SK-N-DZ (cell line): ENCODE results near the genes TMEM196 and SP8.

DNA sequence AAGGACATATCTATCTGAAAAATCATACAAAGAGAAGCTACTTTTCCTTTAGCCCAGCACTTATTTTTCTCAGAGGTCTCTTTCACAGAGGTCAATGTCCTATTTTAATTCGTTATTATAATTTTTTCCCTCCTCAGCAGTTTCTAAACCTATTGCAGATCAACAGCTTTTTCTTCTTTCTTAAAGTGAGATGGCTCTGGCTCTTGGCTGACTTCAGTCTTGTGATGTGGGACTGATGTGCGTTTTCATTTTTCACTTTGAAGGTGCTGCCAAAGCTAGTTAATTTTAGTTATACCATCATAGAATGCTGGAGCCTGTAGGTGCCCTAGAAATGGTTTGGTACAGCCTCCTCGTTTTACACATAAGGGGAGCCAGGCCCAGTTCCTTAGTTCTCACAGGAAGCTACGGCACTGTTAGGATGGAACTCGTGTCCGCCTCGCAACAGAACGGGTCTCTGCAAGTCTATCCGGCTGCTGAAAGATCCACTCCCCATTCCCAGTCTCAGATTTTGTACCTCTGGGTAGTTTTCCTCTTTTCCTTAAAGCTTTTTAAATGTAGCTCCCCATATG is 173.1 kb upstream of the PRPS1L1 start:
RAMPAGE:
- cytosol, long total RNA, result no peak
- nucleus, long total RNA, result no peak

RAMPAGE:
- cytosol, long total RNA, result no peak
- nucleus, long total RNA, result no peak
Measured at GRCh38 chr7:18506075-18506608, 10.6 kb downstream of the HDAC9 start.

DNA sequence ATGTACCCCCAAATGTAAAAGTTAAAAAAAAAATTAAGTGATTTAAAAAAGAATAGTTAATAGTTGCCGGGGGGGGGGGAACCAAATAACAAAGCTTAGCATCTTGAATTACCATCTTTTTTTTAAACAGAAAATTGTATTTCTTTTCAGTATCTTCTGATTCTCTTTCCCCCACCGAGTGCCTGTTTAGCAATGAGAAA is 236.8 kb downstream of the TWIST1 start:
RAMPAGE:
- cytosol, long total RNA, result no peak
- nucleus, long total RNA, result no peak

DNA sequence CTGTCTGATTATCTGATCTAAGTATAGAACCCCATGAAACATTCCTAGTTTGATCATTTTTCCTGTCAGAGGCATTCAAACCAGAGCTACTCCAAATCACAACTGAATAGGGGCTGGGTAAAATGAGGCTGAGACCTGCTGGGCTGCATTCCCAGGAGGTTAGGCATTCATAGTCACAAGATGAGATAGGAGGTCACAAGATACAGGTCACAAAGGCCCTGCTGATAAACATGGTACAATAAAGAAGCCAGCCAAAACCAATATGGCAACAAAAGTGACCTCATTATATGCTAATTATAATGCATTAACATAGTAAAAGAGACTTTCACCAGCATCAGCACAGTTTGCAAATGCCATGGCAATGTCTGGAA is 37.4 kb downstream of the TWIST1 start:
RAMPAGE:
- cytosol, long total RNA, result no peak
- nucleus, long total RNA, result no peak

GRCh38 chr7:19107058-19108075 is 10.1 kb downstream of the TWIST1 start:
RAMPAGE:
- cytosol, long total RNA, result no peak
- nucleus, long total RNA, result no peak

DNA sequence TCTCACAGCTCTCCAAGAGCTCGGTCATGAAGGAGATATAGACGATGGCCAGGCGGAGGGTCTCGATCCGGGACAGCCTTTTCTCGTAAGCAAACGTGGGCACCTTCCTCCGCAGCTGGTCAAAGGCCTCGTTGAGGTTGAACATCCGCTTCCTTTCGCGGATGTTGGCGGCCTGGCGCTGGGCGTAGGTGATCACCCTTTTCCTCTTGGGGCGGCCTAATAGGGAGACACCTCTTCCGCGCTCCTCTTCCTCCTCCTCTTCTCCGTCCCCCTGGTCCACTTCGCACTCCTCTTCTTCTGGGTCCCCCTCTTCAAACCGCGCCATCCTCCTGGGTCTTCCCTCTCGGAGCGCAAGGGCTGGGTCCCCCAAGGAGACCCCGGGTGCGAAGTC is 347 bp downstream of the FERD3L start:
RAMPAGE:
- cytosol, long total RNA, result no peak
- nucleus, long total RNA, result no peak

DNA sequence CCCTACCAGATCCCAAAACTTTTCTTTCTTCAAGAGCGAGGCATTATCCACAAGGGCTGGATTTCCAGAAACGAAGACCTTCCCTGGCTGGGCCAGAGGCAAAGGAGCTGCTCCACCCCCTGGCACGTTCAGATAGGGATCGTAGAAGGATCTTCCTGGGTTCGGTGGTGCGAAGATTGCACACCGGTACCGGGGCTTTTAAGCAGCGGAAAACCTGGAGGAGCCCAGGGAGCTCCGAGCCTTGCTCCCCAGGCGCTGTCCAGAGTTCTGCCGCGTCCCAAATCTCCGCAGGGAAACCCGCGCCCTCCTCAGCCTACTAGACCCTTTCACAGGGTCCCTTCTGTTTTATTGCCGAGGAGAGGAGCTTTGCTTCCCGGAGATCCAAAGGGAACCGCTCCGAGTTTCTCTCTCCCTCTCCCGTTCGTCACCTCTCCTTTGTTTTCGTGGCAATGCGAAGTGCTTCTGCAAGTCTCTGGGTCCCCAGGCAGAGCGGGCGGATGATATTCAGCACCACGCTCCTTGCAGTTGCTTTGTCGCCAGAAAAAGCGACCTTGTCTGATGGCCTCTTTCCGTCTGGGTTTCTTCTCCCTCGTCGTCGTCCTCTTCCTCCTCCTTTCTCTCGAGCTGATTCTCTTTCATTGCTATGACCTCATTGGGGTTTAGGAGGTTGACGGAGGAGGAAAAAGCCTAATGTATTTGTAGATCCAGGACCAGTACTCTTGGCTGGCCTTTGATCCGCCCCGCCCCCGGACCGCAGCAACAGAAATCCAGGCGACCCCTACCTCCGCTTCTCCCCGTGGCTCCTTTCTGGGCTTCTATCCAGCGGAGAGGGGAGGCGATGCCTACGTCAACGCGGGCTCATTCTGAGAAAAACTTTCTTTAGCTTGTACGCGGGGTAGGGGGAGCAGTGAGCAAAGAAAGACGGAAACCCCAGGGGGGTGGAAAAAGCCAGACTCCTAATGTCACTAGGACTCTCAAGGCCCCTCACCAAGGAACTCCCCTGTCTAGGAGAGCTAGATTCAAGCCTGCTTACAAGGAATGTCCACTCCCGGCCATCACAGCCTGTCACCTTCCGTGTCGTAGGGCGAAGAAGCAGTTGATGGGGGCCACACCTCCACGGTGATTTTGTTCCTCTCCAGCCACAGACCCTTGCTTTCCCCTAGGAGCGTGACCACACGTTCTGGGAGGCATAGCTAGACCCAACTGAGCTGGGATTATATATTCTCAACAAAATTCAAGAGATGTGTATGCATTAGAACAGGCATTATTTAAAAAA is at the start of gene TMEM196:
TSS of gene TMEM196 (minus strand) at position 833 of the 1,276 bp plus-strand sequence.
RAMPAGE:
- cytosol, long total RNA, result start-site peak on the minus strand centred at position 746 of the sequence, 254 bp wide, 437 and 607 reads in 2 replicates
- nucleus, long total RNA, result start-site peak on the minus strand centred at position 583 of the sequence, 73 bp wide, 20 and 21 reads in 2 replicates

GRCh38 chr7:20002567-20002819 is 214.7 kb downstream of the MACC1 start:
RAMPAGE:
- cytosol, long total RNA, result no peak
- nucleus, long total RNA, result no peak

DNA sequence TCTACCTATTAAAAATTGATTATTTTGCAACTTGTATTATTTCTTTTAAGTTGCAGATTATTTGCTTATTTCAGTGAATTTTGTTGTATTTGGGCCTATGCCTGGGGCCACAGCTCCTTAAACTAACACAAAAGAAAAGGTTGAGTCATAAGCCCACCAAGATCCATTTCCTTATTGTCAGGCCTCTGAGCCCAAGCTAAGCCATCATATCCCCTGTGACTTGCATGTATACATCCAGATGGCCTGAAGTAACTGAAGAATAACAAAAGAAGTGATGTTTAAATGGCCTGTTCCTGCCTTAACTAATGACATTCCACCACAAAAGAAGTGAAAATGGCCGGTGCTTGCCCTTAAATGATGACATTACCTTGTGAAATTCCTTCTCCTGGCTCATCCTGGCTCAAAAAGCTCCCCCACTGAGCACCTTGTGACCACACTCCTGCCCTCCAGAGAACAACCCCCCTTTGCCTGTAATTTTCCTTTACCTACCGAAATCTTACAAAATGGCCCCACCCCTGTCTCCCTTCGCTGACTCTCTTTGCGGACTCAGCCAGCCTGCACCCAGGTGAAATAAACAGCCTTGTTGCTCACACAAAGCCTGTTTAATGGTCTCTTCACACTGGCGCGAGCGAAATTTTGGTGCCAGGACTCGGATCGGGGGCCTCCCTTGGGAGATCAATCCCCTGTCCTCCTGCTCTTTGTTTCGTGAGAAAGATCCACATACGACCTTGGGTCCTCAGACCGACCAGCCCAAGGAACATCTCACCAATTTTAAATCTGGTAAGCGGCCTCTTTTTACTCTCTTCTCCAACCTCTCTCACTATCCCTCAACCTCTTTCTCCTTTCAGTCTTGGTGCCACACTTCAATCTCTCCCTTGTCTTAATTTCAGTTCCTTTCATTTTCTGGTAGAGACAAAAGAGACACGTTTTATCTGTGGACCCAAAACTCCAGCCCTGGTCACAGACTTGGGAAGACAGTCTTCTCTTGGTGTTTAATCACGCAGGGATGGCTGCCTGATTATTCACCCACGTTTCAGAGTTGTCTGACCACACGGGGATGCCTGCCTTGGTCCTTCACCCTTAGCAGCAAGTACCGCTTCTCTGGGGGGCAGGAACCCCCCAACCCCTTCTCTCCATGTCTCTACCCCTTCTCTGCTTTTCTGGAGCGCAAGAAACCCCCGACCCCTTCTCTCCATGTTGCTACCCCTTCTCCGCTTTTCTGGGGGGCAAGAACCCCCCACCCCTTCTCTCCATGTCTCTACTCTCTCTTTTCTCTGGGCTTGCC is 96.2 kb downstream of the MACC1 start:
RAMPAGE:
- cytosol, long total RNA, result no peak
- nucleus, long total RNA, result no peak

RAMPAGE:
- cytosol, long total RNA, result no peak
- nucleus, long total RNA, result no peak
Measured at GRCh38 chr7:20158094-20158758, 59.0 kb downstream of the MACC1 start.

GRCh38 chr7:20193389-20193888 is 23.7 kb downstream of the MACC1 start:
RAMPAGE:
- cytosol, long total RNA, result no peak
- nucleus, long total RNA, result no peak

RAMPAGE:
- cytosol, long total RNA, result no peak
- nucleus, long total RNA, result no peak
Measured at GRCh38 chr7:20200408-20201261, 16.5 kb downstream of the MACC1 start.

DNA sequence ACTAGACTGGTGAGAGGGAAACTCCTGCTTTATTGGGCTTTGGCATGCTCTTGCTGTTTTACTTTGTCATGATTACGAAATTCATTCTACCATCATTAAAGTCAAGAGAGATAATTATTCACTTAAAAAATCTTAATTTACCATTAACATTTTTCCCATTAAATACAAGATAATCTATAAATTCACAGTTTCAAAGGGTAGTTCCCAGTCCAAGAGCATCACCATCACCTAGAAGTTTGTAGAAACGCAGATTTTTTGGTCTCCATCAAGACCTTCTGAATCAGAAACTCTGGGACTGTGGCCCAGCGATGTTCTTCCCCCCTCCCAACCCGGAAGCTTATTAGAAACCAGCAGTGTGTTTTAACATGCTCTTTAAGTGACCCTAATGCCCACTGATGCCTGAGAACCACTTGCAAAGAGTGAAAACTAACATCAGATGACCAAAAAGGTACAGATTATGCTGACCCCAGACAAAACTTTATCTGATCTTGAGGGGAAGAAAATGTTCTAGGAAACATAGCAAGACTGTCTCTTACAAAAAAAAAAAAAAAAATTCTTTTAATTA is 89.5 kb downstream of the ITGB8 start:
RAMPAGE:
- cytosol, long total RNA, result no peak
- nucleus, long total RNA, result no peak

GRCh38 chr7:20777089-20778064 is 9.3 kb downstream of the SP8 start:
RAMPAGE:
- cytosol, long total RNA, result no peak
- nucleus, long total RNA, result no peak

DNA sequence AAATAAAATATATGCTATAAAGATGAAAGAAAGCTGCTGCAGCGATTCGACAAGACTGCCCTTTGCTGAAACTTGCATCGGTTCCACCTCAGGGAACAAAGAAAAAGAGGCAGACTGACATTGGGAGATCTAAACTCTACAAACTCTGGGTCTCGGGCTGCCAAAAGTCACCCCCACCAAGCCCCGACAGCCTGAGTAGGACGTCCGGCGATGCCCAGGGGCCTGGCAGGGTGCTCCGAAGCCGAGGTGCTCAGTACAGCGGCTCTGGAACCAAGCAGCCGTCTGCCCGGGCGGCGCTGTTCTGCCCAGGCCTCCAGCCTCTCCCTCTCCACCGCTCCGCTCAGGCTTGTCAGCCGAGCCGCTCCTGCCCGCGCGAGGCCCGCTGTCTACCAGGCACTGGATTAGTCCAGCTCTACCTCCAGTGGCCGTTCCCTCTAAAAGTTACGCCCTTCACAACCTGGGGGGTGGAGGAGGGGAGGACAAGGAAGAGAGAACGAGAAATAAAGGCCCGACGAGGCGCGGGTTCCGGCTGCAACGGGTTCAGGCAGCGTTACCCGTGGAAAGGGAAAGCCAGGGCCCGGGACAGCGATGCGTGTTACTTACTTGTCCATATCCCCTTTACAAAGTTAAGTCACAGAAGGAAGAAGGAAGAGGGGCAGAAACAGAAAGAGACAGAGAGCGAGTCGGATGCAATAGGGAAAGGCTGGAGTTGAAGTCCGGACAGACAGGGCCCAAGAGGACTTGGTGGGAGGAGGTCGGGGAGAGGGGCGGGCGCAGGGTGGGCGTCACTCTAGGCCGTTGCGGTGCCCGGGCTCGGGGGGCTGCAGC is 3.0 kb downstream of the SP8 start:
RAMPAGE:
- cytosol, long total RNA, result no peak
- nucleus, long total RNA, result no peak

DNA sequence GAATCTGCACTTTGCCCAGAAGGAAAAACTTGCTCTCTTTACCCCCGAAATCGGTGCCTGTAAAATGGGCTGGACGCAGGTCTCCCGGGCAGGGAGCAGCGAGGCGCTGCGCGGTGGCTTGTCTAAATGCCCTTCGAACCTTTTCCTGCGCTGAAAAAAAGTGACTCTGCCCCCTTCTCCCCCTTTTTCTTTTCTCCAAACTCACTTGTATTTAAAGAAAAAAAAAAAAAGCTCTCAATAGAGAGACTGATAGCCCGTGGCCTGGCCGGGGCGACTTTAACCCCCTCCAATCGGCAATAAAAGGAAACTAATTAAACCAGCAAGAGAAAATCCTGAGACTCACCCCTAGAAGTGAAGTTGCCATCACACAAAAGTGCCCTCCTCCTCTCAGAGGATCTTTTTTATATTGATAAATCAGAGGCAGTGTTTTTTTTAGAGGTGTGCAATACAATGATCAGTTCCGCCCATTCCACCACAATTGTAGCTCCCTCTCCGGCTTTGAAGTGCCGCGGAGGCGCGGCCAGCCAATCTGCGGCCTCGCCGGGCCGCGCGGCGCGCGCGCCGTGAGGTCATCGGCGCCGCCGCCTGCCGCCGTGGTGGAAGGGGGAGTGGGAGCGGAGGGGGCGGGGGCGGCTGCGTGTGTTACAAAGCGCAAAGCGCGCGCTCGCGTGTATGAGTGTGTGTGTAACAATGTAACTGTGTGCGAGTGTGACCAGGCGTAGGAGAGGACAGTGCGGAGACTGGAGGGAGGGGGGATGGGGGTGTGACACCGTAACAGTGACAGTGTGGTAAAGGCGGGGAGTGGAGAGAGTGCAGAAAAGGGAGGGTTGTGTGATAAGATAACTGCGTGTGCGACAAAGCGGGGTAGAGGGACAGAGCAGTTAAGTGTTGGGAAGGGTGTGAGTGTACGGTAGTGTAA is at the start of gene SP8:
TSS of gene SP8 (minus strand) at position 452 of the 919 bp plus-strand sequence.
RAMPAGE:
- cytosol, long total RNA, result no peak
- nucleus, long total RNA, result no peak

DNA sequence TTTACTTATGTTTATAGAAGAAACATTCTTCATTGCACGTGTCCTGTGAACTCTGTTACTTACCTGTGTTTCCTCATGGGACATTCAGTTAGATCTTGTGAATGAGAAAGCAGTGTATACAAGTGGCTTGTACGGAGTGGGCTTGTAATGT is 74.3 kb downstream of the DNAH11 start:
RAMPAGE:
- cytosol, long total RNA, result no peak
- nucleus, long total RNA, result no peak

DNA sequence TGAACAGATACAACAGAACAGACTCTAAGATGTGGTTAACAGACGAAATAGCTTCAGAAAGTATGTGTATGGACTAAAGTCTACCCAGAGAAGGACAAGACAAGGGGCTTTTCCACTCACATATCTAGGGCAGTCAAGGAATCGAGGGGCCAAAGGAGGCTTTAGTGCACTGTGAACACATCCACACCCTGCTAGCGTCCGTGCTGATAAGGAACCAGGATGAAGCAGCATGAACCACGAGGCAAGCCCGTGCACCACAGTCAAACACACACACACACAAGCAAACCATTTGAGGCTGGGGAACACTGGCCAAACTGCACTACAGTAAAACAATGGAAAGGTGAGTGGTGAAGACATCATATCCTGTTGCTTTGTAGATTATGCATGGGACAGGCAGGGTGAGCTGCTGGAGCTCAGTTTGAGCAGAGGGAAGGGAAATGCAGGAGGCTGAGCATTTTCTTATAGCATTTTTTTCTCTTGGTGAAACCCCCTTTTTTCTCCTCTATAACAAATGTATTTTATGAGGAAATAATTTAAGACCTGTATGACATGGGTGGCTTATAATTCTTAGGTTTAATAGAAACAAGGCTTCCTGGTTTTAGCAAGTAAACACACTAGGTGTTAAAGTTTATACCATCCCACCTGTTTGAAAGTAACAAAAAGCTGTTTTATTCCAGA is 177.5 kb upstream of the CDCA7L start:
RAMPAGE:
- cytosol, long total RNA, result no peak
- nucleus, long total RNA, result no peak

GRCh38 chr7:22143500-22143915 is 197.8 kb upstream of the CDCA7L start:
RAMPAGE:
- cytosol, long total RNA, result no peak
- nucleus, long total RNA, result no peak

DNA sequence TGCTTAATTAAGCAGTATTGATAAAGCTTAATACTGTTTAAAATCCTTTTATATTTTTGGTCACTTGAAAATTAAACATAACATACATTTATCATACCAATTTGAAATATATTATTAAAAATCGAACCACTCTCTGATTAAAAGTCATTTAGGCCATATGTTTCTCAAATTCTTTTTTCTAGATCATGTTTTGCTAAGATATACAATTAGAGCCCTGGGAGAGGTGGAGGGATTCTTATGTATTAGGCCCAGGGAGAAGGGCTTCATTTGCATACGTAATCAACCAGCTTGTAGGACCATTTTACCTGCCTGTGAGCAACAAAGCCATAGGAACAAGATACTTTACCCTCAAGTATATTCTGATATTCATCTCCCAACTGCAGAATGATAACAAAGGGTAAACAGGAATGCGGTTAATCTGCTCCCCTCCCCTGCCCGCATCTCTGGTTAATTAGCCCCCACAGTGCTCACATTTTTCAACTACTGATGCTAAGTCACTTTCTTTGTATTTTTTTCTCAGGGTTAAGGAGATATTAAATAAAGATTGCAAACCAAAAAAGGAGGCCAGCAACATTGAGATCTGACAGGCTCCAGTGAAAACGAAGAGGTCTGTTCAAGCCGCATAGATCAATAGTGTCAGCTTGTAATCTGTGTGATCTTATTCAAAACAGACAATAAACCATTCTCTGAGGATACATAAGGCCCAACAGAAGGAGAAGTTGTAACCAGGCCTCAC is 203.5 kb downstream of the RAPGEF5 start:
RAMPAGE:
- cytosol, long total RNA, result no peak
- nucleus, long total RNA, result no peak